ENCODE measurements around the genes OTUD7B and MRPS21.

DNA sequence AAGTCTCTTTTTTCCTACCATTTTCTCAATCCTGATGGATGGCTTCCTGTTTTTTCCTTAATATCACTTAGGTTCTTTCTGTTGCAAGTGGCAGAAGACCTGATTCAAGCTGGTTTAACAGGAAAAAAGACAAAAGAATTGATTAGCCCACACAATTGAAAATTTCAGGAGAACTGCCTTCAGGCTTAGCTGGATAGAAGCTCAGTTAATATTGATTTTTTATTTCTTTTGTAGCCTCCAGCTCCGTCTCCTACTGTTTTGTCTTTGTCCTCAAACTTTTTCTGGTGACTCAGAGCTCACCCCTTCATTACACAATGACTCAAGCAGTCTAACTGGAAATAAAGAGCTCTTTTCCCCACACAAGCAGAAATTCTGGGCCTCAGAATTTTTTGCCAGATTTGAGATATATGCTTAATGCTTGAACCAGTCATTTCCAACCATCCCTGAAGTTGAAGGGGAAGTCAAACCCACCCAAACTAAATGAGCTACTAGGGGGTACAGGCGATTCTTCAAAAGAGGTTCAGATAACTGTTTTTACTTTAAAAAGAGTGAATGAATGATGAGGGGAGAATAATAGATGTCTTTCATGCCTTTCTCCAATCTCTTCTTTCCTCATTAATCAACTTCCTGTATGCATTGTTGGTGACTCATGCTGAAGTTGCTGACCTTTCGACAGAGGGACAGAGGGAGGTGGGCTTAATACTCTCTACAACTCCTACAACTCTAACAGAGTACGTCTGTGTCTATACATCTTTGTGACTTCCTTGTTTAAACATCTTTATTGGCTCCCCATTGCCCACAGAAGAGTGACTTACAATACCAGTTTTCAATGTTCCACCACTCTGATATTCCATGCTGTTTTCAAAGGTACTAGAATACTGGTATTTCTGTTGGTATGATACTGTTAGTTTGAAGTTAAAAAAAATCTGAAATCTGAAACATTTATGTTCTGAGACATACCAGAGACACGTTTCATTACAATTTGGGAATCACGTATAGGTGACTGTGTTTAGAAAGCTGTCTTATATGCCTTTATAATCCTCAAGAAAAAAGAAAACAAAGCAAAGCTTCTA is 6.2 kb upstream of the ACP6 start:
- RRBS: no CpG with 5 or more reads among the region's 6 CpGs

DNA sequence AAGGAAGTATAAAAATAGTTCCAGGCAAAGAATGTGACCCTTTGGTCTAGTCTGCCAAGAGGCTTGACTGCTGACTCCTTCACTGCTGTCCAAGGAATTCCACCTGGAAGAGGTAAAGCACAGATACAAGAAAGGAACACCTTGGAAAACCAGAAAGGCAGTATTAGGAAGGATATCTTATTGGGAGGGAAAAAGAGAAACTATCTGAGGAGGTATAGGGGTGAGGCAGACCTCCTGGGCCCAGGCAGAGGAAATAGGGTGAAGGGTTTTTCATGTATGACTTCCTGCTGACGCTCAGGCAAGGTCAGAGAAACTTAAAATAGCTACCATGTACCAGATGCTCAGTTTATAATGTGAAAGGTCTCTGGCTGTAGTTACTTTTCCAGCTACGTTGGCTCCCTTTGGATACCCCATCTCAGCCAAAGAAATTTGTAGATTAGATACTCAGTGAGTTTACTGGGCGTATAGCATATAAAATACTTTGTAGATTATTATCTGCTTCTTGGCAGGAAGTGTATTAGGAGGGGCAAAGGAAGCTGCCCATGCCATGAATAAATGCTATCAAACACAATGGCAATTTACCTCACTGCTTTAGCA is 2.1 kb upstream of the GJA5 start:
- RRBS: no CpG with 5 or more reads among the region's 3 CpGs

GRCh38 chr1:148125707-148126137 is 26.4 kb downstream of the NBPF11 start:
- RRBS: no CpG with 5 or more reads among the region's 5 CpGs

DNA sequence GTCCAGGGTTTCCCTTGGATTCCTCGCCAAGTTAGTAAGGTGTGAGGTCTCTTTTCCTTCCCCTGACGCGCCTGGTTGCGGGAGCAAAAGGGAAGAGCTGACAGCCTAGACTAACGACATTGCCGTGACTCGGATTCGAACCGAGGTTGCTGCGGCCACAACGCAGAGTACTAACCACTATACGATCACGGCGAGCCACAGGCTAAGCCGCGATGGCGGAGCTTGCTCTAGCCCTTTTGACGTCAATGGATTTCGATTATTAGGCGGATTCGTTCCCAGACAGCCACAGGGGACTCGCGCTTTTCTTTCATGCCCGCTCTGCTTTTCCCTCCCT is 150.5 kb upstream of the NBPF11 start:
- RRBS: no CpG with 5 or more reads among the region's 24 CpGs

DNA sequence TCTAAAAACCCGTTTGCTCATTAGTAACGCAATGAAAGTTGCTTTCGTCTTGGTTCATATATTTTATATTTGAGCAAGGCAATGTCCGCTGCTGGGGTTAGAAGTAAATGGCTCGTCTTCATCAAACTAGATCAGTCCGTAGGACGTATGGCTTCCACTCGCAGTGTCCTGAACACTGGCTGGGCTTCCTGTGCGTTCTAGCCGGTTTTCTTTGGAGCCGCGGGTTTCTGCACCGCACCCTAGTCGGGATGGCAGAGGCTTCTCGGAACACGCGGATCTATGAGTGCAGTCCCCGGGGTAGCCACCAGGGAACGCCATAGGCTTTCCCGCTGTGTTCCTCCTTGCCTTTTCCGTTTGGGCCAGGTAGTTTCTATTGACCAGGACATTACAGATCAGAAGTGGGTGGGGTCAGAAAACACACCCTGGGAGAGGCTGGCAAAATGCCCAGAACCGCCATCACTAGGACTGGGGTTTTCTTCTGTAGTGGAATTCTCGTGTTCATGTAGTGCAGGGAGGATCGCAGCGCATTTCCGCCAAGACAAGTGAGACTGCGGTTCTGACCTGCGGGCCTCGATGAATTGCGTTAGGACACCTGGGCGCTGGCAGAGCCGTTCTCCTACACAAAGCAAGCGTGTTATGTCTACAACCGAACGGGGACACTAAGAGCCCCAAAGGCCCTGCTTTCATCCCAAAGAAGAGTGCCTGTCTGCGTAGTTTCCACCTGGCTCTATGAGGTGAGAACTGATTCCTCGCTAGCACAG is 121.7 kb downstream of the PPIAL4G start:
- RRBS: no CpG with 5 or more reads among the region's 37 CpGs

DNA sequence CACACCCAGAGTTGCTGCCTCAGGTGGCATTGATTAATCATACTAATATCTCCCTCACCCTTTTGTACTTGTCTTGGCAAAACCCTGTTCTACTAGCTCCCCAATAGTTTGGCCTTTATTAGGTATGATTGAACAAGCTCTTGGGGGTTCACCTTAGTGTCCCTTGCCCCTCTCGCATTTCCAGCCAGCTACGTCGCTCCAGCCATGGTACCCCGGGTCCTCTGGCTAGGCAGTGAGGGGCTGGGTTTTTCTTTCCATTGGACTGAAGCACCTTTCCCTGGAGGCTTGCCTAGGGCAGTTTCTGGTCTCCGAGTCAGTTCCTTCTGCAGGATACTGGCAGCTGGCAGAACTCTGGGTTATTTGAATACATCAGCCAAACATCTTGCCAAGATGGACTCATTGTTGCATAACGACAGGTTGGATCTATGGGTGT is 8.1 kb downstream of the NOTCH2NLC start:
- RRBS: no CpG with 5 or more reads among the region's 6 CpGs

DNA sequence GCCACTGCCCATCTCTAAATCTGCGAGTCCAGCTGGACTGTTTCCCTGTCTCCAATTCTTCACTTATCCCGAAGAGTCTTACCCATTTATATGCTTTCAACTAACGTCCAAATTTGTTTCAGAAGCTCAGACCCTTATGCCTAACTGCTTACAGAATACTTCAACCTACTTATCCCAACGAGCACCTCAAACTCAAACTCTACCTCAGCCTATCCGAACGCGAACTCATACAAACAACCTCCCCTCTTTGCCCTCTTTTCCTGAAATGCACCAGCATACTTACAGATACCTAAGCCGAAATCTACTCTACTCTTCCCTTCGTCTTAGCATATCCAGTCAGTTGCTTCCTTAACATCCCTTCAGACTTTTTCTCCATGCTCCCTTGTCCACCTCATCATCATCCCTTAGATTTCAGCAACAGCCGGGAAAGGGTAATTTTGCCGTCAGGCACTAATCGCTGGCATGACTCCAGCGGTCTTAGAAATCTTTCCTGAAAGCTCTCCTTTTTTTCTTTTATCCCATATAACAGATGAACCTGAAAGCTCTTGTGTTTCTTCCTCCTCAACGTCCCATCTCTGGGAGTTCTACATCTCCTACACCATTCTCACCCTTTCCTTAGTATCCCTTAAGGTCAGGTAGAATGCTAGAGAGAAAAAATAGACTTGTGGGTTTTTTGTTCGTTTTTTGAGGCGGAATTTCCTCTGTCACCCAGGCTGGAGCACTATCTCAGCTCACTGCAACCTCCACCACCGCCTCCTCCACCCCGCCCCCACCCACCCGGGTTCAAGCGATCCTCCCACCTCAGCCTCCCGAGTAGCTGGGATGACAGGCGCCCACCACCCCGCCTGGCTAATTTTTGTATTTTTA is 1.2 kb upstream of the H2AC21 start:
- RRBS: no CpG with 5 or more reads among the region's 23 CpGs

DNA sequence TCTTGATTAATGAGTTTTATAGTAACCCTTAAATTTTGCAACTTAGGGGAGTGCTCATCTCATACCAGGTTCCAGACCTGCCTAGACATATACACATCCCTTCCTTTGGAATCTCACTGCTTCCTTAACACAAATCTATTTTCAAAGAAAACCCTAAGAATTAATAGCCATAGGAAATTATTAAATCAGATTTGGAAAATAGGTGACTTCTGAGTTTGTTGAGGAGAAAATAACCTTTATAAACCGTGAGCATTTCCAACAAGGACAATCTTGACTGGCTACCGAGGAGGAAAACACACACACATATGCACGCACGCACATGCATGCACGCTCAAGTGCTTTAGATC is 5.1 kb upstream of the MTMR11 start:
- RRBS: no CpG with 5 or more reads among the region's 5 CpGs

DNA sequence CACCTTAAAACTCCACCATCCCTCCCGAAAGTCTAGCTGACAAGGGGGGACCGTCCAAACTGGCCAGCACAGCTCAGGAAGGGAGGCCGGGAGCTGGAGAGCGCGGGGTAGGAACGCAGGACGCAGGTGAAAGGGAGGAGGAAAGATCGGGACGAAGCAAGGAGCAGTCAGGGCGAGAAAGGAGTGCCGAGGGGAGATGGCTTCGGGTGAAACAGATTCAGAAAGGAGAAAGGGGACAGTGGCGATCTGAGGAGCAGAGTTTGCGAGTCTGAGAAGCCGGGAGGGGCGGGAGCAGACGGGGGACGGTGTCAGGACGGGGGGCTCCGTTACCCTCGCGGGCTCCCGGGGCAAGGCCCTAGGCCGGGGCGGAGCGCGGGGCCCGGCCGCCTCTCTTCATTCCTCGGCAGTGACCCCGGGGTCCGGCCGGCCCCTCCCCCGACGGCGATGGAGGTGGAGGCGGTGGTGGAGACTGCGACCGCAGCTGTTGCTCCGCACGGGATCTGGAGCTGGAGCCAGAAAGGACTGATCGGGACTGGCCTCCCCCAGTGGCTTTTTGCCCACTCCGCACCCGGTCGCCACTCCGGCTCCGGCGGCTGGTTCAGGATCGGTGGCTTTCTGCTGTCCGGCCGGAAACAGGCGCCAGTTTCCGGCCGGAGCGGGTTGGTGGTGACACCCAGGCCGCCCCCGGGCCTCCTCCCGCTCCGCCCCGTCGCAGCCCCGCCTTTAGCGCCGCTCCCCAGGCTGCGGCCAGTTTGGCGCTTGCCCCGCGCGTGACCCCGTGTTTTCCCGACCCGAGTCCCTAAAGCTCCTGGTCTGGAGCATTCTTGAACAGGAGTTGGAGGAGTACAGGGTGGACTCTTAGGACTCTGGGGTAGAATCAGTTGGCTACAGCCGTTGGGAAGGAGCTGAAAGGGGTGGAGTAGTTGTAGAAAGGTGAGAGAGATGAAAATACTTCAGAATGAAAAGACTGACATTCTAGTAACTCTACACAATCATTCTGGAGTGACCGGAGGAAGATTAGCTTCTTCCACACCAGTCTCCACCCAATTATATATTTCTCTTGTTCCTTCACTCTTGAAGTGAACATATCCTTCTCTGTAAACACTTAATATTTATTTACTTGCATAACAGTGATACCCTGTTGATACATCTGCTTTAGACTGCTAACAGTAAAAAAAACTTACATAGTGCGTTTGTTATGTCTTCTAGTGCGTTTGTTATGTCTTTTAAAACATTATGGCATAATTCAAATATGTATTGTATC is at the start of gene OTUD7B:
Gene OTUD7B, minus strand, starts transcription at position 609 of the 1,264 bp plus-strand sequence.
- RRBS: 5% methylated on average over 9 of the region's 76 CpGs

DNA sequence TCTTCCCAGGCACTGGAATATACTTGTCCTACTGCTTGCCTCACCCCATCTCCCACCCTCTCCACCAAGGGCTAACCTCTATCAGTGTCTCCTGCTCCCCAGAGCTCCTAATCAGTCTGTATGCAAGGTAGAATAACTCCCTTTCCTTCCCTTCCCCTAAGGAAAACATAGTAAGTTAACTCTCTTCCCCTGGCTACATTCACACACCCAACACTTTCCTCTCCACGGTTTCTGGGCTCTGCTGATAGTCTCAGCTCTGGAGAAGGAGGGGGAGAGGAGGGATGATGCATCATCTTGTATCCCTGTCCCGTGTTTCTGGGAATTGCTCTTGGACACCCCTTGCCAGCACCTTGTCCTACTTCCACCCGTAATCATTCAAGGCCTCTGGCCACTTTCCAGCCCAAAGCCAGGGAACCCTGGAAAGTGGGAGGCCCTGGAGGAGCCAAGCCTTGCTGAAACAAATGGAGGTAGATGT is 4.3 kb downstream of the PLEKHO1 start:
- RRBS: no CpG with 5 or more reads among the region's 3 CpGs

DNA sequence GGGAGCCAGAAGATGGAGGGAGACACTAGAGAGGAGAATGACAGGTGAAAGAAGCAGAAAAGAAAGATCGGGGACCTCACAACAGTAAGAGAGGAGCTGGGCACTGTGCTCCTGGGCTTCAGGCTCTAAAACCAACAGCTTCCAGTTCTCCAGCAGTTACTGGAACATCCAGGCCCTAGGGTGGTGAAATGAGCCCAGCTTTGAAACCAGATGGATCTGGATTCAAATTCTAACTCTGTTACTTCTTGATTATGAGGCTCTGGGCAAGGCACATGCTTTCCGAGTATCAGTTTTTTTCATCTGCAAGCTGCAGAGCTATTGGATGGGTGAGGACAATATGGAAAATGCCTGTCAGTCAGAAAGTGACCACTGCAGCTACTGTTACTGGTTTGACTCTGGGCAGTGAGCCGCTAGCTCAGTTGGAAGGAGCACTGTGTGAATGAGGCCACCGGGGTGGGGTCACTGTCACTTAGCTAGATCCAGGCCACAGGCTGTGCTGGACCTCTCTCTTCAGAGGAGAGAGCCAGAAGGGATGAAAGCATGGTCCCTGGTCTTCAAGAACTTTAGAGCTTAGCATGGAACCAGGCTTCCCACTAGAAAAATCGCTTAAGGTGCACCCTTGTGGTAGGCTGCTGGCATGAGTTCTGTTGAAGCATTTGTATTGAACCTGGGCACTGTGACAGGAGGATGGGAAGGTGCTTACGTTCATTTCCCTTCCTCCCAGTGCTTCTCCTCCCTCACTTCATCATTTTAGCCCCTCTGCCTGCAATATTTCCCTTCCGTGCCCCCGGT is 12.2 kb downstream of the PLEKHO1 start:
- RRBS: no CpG with 5 or more reads among the region's 8 CpGs

DNA sequence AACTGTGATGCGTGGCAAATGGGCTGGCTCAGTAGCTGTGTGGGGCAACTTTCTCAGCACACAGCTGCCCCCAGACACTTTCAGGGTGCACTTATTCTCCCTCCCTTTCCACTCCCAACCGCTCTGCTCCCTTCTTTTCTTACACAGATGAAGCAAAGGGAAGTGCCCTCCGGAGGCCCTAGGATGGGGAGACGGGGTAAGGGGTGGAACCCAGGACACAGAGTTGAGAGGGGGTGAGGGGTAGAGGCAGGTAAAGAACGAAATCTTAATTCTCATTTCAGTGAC is 12.8 kb downstream of the PLEKHO1 start:
- RRBS: no CpG with 5 or more reads among the region's 5 CpGs

GRCh38 chr1:150164142-150164630 is 14.5 kb downstream of the PLEKHO1 start:
- RRBS: no CpG with 5 or more reads among the region's 6 CpGs

DNA sequence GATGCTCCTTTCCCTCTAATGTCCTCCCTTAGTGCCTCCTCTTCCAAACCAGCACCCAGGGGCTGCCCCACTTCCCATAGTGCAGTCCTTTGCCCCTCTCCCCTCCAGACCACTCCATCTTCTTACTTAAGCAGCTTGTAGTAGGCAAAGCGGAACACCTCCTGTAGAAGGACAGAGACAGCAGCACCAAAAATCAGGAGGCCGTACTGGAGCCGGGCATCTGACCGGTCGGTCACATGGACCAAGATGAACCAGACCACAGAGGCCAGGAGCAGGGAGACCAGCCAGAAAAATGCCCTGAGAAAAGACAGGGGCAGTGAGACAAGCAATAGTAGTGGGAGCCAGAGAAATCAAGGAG is 1.0 kb downstream of the APH1A start:
- RRBS: no CpG with 5 or more reads among the region's 5 CpGs

GRCh38 chr1:150269345-150269737 is 525 bp upstream of the APH1A start:
- RRBS: no CpG with 5 or more reads among the region's 10 CpGs

GRCh38 chr1:150280083-150280865 is 2.1 kb upstream of the CIART start:
- RRBS: no CpG with 5 or more reads among the region's 7 CpGs

DNA sequence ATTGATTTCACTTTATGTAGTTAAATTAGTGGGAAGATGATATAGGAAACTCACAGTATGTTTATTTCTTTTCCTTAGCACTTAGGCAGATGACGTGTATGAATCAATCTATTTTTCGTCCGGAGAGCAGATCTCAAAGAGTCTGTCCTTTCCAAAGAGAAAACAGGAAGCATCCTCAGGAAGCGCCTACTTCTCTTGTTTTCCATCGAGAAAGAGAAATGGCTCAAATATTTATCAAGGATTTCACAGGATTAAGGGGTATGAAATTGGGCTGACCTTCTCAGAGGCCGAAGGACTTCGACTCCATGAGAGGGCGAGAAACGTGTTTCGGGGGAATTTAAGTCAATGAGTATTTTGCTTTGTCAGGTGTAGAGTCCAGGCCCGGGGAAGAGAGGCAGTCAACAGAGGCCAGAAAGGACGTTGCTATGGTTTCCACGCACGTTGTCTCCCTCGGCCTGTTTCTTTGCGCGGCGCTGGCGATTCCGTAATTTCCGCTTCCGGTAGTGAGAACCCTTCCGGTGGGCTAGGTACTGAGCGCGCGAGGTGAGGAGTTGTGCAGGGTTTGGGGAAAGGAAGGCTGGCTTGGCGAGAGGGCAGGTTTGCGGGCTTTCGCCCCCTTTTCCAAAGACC is at the start of gene MRPS21:
Gene MRPS21, plus strand, starts transcription at position 506 of the 630 bp plus-strand sequence.
- RRBS: 46% methylated on average over 8 of the region's 29 CpGs

DNA sequence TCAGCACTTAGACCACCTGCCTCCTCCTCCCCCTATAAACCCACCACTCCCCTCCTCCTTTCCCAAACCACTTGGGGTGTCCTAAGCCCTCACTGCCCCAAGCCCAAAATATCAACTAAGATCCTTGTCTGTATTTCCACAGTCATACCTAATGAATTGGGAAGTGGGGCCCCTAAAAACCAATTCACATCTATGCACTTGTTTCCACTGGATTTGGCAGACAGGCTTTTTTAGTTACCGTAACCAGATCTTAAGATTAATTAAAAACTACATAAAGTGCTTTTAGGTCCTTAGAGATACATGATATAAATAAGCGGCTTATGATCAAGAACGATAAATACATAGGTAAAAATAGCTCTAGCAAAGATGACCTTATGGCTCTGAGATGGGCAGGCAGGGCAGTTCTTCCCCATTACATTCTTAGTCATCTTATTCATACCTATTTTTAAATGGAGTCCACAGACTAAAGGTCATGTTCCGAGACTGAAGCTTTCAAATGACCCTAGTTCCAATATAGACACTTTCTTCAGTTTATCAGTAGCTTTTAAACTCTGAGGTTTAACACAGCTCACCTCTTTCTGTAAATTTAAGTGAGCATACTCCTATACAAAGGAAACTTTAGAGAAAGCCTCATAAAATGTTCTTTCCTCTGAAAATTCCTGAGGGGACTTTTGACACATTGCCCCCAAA is 4.4 kb downstream of the MCL1 start:
- RRBS: no CpG with 5 or more reads among the region's 4 CpGs

GRCh38 chr1:150616841-150617406 is 12.5 kb downstream of the ENSA start:
- RRBS: no CpG with 5 or more reads among the region's 7 CpGs